Aorta (tissue), 1 donor: ENCODE measurements around a stretch of chr5.

DNA sequence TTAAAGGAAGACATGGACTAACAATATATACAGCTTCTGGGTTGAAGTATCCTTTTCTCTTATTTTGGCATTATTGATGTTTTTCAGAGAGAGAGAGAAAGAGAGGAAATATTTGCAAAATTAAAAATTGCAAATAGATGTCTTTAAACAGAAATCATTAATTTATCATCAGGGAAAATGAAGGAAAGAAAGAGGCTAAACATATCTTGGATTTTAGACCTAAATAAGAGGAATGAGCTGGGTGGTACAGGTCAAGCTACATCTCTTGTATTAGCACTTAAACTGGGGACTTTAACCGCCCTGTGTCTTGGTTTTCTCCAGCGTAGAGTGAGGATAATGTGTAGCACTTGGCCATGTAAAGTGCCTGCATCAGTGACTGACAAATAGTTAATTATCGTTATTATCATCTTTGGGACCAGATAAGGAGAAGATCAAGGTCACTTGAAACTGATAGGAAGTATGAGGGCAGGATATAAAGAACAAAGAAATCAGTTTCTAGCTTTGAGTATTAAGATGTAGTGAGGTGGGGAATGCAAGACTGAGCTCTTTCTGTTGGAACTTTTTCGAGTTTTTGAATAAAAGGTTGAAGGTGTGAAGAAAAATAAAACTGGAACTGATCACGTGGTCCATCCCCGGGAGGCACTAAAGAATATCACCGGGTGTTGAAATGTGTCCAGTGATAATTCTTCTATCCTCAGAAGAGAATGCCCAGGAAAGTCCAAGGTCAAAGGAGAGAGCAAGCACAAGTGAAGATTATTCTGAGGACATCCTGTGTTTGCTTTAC, 88.0 kb downstream of the ARHGEF28 start:
- PRO-cap: no peak

- PRO-cap: no peak
Measured at GRCh38 chr5:73857782-73858684, 232.0 kb downstream of the ARHGEF28 start.

GRCh38 chr5:73919312-73919763, 293.3 kb downstream of the ARHGEF28 start:
- PRO-cap: no peak

- PRO-cap: no peak
Measured at GRCh38 chr5:74201333-74201785, 439.2 kb downstream of the ENC1 start.

- PRO-cap: no peak
Measured at GRCh38 chr5:74251010-74251648, 389.4 kb downstream of the ENC1 start.

GRCh38 chr5:74392585-74393254, 247.8 kb downstream of the ENC1 start:
- PRO-cap: no peak

- PRO-cap: no peak
Measured at GRCh38 chr5:74500005-74500895, 140.3 kb downstream of the ENC1 start.

- PRO-cap: no peak
Measured at GRCh38 chr5:74865294-74865563, 958 bp downstream of the FAM169A start.

DNA sequence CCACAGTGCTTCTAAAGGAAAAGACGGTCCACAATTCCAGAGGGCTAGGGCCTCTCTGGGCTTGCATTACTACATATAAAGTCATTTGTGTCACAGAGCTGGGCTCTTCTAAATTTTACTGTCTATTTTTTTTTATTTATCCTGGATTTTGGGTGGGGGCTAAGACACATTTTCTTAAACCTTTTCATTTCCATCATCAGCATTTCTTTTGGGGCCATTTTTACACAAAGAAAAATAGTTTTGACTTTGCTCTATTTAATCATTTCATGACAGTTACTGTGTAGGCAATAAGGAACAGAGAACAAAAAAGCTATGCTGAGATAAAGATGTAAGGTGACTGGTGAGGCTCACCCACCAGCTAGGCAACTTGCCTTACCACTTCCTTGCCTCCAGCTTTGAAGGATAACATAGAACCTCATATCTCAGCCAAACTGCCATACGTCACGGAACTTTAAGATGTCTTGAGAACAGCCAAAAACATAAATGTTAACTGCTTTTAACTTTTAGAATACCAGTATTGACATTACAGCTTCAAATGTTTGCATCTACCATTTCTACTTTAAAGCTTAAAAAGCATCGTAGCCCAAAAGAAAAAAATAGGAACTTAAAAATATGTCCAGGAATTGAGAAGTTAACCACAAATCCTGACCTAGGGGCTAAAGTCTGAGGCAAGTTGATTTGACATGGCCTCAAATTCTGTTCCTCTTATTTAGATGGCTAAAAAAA, 7.5 kb upstream of the GCNT4 start:
- PRO-cap: no peak

- PRO-cap: no peak
Measured at GRCh38 chr5:75399968-75400410, 63.0 kb downstream of the HMGCR start.

- PRO-cap: no peak
Measured at GRCh38 chr5:75509945-75510321, 1.5 kb downstream of the CERT1 start.

DNA sequence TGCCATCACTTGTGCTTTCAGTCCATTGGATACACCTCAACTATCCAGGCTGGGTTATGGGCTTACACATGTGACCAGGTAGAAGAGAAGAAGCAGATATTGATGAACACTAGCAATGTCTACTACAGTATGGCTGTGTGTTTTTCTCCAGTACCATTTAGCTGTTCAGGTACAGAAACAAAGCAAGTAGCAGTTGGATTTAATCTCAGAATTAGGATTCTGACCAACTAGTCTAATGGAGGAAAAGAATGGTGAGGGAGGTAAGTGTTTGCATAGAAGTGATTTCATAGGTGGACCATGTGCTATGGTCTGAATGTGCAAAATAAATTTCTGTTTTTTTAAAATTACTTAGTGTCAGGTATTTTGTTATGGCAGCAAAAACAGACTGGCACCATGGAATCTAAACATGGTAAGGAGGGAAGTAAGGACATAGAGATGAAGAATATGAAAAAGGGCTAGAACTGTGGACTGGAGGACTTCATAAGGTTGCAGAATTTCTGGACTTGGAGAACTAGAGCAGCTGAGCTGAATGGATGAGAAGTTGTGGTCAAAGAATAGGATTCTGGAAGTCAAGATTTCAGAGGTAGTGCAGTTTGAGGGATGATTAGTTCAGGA, 3.5 kb downstream of the ANKDD1B start:
- PRO-cap: no peak

DNA sequence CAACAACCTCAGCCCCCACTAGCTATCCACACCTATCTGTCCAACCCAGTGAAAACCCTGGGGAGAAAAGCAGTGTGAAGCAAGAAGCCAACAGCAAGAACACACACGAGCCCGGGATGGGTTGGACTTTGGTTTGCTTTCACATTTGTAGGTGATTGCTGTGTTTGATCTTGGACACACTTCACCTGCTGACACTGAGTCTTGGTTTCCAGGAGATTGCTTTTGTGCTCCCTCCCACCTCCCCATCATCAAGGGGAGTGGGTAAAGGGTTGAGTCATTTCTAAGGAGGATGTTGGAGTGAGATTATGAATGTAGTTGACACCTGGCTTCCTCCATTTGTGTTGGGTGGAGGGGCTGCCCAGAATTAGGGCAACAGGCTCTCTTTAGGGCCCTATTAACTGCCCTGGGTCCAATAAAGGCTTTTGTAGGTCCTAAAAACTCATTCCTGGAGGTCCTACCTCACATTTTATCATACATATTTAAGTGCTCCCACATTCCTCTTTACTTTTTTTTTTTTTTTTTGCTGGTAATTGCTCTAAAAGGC, 37.5 kb downstream of the ANKDD1B start:
- PRO-cap: no peak

GRCh38 chr5:76402252-76402847, 735 bp upstream of the IQGAP2 start:
- PRO-cap: bidirectional peak, plus-strand start at chr5:76403052, minus-strand start at chr5:76402753

DNA sequence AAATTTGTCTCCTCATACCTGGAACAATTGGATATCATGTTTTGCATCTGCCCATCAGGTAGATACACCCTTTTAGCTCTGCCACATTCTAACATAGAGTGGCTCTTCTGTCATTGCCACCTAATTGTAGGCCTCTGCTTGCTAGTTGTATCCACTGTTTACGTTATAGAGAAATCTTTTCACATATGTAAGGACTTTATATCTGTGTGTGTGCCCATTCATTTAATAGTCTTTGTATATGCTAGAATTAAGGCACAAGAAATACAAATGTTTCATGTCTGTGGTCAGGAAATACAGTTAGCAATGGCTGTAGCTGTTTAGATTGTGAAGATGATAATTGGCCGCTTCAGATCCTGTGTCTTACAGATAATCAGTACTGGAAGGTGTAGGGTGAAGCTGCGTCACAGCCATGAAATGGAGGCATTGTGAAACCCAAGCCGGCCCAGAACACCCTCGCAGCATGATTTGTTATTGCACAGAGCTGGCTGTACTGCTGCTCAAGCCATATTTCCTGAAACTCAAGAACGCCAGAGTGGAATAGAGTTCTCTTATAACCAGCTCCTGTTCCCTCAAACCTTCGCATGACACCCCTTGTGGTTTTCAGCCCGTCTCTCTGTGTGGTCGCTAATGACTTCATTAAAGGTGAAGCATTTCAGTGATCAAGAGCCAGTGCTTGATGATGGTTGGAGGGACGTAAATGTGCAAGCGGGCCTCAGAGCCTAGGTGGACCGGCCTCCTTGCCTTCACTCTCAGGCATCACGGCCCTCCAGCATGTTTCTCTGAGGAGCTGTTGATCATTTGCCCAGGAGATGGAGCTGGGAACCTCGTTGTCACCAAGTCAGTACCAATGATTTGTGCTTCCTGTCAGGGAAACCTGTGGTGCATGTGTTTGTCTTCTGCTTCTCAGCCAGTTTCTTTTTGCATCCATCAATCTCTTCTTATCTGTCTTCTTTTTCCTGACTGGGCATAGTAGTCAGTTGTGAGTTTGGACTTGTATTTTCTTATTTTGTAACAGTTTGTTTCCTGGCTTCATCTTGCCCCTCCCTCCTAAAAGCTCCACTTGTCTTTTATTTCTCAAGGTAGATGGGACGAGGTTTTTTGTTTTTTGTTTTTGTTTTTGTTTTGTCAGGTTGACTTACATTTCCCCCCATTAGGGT, 80.1 kb downstream of the F2RL2 start:
- PRO-cap: no peak

DNA sequence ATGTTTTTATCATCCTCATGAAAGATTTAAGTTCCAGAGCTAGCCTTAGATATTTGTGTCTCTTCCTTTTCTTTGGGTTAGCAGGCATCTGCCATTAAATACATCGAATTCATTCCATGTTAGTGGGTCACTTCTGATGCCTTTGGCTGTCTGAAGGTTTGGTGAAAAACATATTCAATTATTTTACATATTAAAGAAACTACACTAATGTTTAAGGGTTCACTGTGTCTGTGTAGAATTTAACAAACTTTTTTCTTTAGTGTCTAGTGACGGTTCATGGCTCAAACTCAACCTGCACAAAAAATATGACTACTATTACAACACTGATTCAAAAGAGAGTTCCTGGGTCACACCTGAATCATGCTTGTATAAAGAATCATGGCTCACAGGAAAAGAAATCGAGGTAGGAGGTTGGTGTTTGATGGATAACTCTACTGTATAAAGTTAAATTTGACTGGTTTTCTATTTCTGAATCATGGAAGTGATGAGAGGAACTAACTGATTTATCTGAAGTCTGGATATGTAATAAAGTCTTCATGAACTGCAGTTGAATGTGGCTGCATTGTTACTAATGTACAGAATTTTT, 13.7 kb upstream of the F2RL2 start:
- PRO-cap: no peak

GRCh38 chr5:76735412-76736011, 19.6 kb downstream of the F2R start:
- PRO-cap: no peak

DNA sequence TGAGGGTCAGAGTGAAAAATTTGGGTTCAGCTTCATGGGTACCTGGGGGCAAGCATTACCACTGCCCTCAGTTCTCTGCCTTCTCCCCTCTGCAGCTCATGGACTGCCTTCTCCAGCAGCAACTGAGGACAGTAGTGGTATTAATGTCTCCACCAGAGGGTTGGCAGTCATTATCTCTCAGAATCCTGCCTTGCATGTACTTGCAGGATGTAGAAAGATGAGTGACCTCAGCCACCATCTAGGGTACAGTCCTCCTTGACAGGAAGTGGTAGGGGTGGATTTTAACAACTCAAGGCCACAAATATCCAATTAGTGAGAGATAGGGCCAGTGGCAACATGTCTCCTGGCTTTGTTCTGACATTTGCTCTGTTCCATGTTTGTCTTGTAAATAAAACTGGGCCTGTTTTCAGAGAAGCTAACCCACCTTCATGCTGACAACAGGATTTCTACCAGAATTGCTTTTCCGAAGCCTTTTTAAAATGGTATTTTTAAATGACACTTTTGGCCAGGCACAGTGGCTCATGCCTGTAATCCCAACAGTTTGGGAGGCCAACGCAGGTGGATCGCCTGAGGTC, 47.3 kb downstream of the F2R start:
- PRO-cap: no peak

- PRO-cap: no peak
Measured at GRCh38 chr5:77046241-77046651, 16.0 kb downstream of the AGGF1 start.

DNA sequence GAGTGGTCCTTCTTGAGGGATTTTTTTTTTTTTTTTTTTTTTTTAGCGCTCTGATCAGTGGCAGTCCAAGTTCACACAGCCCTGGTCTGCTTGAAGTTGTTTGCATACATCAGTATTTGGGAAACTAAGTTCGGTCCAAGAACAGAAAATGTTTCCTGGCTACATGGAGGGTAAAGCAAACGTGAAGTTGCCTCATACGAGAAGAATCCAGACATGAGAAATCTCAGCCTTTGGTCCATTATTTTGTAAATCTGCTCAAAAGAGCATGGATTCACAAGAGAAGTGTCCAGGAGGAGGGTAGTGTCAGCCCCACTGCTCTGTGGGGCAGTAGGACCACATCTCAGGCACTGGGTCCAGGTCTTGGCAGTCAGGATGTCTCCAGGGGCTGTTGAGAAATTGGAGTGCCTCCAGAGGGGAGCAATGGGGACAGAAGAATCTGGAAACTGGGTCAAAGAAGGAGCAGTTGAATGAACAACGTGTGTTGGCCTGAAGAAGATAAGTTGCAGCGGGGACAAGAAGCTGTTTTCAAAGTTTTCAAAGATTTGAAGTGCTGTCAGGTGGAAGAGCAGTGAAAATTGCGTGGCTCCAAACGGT, 56.9 kb upstream of the ZBED3 start:
- PRO-cap: no peak